HT-29 (cell line): ENCODE measurements around the genes SPATA2L and GAS8.

- RAMPAGE, long total RNA = no peak
Measured at GRCh38 chr16:89276025-89276288, 58.5 kb downstream of the ZNF778 start.

DNA sequence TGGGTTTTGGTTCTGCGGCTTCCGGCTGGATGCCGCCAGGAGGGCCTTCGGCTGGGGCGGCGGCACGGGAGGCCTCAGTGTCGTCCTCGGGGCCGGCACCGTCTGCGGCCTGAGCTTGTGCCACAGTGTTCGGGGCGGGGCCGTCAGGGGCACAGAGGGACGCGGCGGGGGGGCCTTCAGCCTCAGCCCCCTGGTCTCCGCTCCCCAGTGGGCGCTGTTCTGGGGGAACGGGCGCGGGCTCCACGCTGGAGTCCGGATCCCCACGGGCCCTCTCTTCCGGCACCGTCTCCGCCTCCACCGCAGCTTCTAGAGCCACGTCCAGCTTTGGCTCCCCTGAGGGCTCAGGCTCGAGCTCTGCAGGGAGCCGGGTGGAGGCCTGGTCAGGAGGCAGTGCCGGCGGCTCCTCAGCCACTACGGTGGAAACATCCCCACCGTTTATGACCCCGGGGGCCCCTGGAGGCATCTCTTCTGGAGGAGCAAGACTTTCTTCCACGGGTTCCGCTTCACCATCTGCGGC lies 62.1 kb downstream of the ZNF778 start:
- RAMPAGE, long total RNA = no peak

GRCh38 chr16:89284261-89285075 lies 67.0 kb downstream of the ZNF778 start:
- RAMPAGE, long total RNA = no peak

DNA sequence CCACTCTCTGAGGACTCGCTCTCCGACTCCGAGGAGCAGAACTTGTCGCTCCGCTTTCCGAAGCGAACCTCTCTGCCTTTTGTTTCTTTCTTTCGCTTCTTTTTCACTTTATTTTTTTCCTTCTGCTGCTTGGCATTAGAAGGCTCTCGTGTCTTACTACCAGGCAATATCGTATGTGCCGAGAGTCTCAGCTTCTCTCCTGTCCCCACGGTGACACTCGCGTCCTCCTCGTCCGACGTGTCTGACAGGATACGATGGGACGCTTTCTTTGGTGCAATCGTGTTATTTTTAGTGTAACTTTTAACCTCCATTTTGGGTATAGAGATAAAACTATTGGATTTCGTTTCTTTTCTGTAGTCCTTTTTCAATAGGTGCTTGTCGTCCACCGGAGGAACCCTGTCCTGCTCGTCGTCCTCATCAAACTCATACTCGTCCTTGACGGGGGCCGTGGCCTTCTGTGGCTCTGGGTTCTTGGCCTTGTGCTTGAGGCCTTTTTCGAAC lies 67.6 kb downstream of the ZNF778 start:
- RAMPAGE, long total RNA = no peak

GRCh38 chr16:89295823-89296950 lies 78.7 kb downstream of the ZNF778 start:
- RAMPAGE, long total RNA = no peak

- RAMPAGE, long total RNA = no peak
Measured at GRCh38 chr16:89359180-89360247, 130.8 kb downstream of the ANKRD11 start.

DNA sequence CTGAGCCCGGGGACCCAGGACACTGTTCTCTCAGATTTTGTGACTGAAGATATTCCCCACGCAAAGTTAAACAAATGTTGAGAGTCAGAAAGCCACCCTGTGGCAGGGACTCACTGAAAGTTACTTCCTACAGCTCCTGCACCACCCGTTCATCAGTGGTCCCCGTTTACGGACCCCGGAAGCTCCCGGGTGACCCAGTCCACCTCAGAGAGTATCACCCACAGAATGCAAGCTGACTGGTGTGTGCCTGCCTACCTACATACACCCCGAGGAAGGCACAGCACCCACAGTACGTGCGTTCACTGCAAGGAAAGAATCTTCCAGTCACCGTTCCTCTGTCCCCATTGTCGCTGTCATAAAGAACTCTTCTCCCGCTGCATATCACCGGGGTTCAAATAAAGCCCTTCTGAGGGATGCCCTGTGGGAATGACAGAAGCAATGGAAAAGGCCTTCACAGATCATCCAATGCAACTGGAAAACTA lies 117.6 kb downstream of the ANKRD11 start:
- RAMPAGE, long total RNA = no peak

GRCh38 chr16:89385495-89385901 lies 104.9 kb downstream of the ANKRD11 start:
- RAMPAGE, long total RNA = no peak

- RAMPAGE, long total RNA = no peak
Measured at GRCh38 chr16:89392827-89393557, 97.4 kb downstream of the ANKRD11 start.

GRCh38 chr16:89439549-89440217 lies 50.7 kb downstream of the ANKRD11 start:
- RAMPAGE, long total RNA = no peak

DNA sequence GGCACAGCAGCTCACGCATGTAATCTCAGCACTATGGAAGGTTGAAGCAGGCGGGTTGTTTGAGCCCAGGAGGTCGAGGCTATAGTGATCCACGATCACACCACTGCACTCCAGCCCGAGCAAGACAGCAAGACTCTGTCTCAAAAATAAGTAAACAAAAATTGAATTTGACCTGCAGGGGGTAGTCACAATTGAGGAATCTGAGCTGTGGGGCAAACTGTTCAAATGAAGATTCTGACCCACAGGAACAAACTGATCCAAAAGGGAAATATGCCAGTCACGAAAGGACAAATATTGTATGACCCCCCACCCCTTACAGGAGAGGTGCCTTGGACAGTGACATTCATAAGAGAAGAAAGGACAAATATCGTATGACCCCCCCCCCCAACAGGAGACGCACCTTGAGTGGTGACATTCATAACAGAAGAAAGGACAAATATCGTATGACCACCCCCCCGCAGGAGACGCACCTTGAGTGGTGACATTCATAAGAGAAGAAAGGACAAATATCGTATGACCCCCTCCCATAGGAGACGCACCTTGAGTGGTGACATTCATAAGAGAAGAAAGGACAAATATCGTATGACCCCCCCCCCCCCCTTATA lies 29.7 kb downstream of the ANKRD11 start:
- RAMPAGE, long total RNA = no peak

DNA sequence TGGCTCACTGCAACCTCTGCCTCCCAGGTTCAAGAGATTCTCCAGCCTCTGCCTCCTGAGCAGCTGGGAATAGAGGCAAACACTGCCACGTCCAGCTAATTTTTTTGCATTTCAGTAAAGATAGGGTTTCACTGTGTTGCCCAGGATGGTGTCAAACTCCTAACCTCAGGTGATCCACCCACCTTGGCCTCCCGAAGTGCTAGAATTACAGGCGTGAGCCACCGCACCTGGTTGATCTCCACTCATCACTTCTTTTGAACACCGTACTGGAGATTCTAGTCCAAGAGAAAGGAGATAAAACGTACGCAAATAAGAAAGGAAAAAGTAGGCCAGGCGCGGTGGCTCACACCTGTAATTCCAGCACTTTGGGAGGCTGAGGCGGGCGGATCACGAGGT lies 21.1 kb downstream of the ANKRD11 start:
- RAMPAGE, long total RNA = no peak

- RAMPAGE, long total RNA = no peak
Measured at GRCh38 chr16:89505174-89505799, 2.9 kb upstream of the SPG7 start.

DNA sequence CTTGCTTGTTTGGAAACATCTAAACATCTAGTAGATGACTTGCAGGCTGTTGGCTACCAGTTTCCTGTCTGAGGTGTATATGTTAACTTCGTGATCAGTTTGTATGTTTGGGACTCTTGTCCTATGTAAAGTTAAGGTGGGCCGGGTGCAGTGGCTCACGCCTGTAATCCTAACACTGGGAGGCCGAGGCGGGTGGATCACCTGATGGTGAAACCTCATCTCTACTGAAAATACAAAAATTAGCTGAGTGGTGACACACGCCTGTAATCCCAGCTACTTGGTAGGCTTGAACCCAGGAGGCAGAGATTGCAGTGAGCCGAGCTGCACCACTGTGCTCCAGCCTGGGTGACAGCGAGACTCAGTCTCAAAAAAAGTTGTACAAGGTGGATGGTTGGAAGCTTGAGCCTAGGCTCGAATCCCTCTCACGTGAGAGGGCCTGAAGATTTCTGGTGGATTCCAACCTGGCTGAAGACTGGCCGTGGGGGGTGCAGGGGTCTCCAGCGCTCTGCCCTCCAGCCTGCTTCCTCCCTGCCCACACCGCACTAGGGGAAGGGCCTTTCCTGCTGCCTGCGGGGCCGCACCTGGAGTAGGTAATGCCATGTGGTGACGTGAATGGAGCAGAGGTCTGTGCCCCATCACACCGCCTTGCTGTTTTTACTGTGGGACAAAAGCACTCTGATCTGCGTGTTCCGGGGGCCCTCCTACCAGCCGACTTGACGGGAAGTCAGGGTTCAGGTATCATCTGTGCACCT lies 4.0 kb downstream of the RPL13 start:
- RAMPAGE, long total RNA = no peak

DNA sequence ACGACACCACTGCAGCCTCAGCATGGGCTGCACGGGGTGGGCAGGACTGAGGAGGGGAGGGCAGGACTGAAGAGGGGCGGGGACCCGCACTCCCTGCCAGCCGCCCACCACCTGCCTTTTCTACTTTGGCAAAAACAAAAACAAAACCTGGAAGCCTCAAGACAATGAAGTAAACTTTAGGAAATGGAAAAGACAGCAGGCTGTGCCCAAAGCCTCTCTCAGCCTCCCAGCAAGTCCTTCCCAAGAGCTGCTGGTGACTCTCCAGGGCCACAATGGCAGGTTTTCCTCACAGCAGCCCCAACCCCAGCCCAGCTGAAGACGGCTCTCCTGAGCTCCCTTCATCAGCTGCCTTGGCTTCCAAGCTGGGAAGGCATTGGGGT lies 12.8 kb downstream of the CHMP1A start:
- RAMPAGE, long total RNA = no peak

GRCh38 chr16:89701328-89702094 lies at the start of gene SPATA2L:
TSS of gene SPATA2L (minus strand) at chr16:89701705.
- RAMPAGE, long total RNA = no peak

- RAMPAGE, long total RNA = no peak
Measured at GRCh38 chr16:89712171-89712968, 8.3 kb downstream of the VPS9D1 start.

DNA sequence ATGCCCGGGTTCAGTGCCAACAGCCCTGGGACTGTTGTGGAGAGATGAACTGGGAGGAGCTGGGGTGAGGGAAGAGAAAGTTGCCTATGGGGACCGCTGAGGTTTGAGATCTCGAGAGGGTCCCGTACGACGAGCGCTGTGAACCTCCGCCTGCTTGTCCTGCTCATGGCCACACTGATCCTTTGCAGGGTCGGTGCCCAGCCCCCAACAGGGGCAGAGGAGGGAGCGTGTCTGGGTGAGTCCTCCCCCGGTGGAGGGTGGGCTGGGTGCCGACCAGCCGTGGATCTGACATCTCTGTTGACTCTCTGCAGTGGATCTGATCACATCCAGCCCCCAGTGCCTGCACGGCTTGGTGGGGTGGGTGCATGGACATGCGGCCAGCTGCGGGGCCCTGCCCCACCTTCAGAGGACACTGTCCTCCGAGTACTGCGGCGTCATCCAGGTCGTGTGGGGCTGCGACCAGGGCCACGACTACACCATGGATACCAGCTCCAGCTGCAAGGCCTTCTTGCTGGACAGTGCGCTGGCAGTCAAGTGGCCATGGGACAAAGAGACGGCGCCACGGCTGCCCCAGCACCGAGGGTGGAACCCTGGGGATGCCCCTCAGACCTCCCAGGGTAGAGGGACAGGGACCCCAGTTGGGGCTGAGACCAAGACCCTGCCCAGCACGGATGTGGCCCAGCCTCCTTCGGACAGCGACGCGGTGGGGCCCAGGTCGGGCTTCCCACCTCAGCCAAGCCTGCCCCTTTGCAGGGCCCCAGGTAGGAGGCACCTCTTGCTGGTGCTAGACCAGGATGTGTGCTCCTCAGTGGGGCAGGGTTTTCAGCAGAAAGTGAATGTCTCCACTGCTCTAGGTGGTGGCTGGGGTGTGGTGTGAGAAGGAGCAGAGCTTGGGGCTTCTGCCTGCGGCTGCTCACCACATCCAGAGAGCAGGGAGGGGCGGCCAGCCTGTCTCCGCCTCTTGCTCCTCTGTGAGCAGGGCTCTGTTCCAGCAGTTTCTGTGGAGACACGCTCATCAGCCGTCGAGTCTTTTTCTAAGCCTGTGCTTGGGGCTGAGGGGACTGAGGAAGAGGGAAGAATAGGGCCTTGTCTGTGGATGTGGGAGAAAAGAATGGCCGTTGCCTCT lies 2.0 kb downstream of the ZNF276 start:
- RAMPAGE, long total RNA = no peak

DNA sequence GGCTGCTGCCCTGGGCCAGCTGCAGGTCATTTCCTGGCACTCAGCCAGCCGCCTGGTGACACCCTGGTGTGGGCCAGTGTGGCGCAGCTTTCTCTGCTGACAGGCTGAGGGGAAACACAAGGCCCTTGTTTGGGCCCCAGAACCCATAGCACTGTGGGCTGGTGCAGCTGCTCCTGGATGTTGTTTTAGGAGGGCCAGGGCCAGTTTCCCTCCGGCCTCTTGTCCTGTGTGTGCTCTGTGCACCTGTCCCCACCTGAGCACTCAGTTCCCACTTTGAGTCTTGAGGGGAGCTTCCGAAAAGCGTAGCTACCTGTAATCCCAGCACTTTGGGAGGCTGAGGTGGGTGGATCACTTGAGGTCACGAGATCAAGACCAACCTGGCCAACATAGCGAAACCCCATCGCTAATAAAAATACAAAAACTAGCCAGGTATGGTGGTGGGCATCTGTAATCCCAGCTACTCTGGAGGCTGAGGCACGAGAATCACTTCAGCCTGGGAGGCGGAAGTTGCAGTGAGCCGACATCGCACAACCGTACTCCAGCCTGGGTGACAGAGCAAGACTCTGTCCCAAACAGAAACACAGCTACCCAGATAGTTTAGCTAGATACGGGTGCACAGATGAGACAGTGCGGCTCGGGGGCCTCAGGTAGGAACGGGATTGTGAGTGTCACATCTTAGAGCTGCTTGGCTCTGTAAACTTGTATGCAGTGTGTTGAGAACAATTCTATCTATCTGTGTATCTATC lies 2.9 kb downstream of the ZNF276 start:
- RAMPAGE, long total RNA = no peak

- RAMPAGE, long total RNA = no peak
Measured at GRCh38 chr16:90022149-90023052, at the start of gene GAS8. TSS of gene GAS8 (plus strand) at chr16:90022680.